Epithelial cell of prostate (primary cell): ENCODE results near the gene FAM170A.

DNA sequence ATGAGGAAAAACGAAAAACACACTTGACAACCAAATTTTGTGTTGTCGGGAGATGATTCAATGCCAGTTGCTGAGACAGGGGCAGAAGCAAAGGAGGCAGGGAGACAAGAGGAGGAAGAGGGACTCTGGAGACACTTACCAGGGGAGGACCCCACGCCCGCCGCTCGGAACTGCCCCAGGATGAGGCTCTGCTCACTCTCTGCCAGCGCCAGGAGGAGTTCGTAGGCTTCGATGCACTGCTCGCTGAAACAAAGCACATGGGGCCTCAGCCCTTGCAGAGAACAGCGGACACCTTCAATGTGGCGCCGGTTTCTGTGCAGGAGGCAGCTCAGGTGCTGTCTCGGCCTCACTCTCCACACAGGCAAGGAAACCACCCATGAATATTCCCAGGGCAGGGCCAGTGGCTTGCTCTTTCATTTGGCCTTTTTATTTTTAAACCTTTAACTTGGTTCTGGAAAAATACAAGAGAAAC lies 91.4 kb downstream of the DCP2 start:
- RRBS = no CpG with 5 or more reads among the region's 14 CpGs

- RRBS = no CpG with 5 or more reads among the region's 4 CpGs
Observed at GRCh38 chr5:113209297-113209592, 225.5 kb downstream of the TSSK1B start.

- RRBS = 31% methylated on average over 23 of the region's 89 CpGs
Observed at GRCh38 chr5:115178830-115180122, 9.6 kb upstream of the TRIM36 start.

GRCh38 chr5:115329292-115329834 lies 32.9 kb upstream of the CCDC112 start:
- RRBS = no CpG with 5 or more reads among the region's 6 CpGs

DNA sequence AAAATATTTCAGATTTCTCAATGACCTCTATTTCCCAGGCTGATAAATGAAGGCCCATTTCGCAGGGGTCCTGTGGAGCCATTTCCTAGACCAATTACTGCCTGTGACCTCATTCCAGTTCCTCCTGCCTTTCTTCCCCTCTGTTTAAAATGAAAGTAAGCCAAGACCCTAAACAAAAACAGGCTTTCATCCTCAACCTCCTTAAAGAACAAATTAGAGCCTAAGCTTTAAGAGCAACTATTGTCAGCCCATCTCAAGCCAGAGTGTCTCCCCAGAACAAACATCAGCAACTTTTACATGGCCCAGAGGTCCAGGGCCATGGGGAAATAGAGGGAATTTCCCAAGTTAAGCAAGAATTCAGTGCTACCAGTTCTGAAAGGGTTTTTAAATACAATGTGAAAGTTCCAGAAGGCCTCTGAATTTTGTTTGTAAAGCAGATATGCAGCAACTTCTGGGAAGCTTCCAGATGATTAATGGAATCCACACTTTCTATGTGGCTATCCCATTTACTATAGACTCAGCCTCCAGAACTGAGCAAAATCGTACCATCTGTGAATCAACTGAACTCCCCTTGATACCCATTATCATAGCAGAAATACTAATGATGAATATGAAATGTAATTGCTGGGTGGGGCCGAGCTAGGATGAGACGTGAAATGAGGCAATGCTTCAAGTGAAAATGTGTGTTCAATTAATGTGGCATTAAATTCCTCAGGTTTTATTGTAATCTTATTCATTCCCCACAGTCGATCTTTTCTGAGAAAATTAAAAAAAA lies 93.9 kb downstream of the FEM1C start:
- RRBS = no CpG with 5 or more reads among the region's 5 CpGs

GRCh38 chr5:115834125-115834662 lies 7.2 kb downstream of the ATG12 start:
- RRBS = no CpG with 5 or more reads among the region's 3 CpGs

DNA sequence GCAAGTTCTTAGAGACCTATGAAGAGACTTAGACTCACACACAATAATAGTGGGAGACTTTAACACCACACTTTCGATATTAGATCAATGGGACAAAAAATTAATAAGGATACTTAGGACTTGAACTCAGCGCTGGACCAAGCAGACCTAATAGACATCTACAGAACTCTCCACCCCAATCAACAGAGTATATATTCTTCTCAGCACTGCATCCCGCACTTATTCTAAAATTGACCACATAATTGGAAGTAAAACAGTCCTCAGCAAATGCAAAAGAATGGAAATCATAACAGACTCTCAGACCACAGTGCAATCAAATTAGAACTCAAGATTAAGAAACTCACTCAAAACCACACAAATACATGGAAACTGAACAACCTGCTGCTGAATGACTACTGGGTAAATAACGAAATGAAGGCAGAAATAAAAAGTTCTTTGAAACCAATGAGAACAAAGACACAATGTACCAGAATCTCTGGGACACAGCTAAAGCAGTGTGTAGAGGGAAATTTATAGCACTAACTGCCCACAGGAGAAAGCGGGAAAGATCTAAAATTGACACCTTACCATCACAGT lies 83.6 kb downstream of the COMMD10 start:
- RRBS = no CpG with 5 or more reads among the region's 5 CpGs

DNA sequence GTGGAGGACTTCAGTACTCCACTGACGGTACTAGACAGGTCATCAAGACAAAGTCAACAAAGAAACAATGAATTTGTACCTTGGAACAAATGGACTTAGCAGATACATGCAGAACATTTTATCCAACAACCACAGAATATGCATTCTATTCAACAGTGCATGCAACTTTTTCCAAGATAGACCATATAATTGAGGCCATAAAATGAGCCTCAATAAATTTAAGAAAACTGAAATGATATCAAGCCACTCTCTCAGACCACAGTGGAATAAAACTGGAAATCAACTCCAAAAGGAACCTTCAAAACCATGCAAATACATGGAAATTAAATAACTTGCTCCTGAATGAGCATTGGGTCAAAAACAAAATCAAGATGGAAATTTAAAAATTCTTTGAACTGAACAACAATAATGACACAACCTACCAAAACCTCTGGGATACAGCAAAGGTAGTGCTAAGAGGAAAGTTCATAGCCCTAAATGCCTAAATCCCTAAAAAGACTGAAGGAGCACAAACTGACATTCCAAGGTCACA lies 109.0 kb downstream of the COMMD10 start:
- RRBS = no CpG with 5 or more reads among the region's 1 CpG

- RRBS = no CpG with 5 or more reads among the region's 2 CpGs
Observed at GRCh38 chr5:116233157-116234015, 148.6 kb downstream of the COMMD10 start.

DNA sequence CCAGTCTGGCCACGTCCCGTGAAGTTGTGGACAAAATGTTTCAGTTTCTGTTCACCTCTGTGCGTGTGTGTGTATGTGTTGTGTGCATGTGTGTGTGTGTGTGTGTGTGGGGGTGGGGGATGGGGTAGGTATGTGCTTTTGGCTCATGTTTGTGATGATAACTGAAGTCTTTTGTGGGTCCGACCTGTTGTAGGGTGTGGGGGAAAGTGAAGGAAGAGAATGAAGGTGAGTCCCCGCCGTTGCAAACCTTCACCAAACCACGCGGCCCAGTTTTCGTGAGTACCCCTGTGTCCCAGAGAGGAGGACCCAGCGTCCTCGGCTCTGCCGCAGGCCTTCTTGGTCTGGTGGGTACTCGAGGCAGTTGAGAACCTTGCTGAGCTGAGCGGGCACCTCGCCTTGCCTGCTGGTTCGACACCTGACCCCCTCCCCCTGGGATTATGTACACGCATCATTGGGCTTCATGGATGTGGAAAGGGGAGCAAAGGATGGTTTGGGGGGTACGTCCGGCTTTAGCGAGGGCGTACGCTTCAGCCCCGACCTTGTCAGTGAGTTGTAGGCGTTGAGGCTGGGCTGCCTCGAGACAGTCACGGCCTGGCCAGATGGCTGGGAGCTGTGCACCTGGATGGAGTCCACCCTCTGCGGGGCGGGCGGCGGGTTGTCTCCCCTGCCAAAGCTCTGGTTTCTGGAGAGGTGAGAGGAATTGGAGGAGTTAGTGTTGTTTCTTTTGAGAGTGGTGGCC lies 128.3 kb downstream of the SEMA6A start:
- RRBS = no CpG with 5 or more reads among the region's 30 CpGs

DNA sequence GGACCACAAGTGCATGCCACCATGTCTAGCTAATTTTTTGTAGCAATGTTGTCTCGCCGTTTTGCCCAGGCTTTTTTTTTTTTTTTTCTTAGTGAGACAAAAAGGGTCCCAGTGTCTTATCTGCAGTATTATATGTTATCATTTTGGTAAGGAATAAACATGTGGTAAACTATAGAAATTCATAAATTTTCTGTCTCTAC lies 572.6 kb upstream of the SEMA6A start:
- RRBS = no CpG with 5 or more reads among the region's 2 CpGs

GRCh38 chr5:119070344-119070984 lies 423 bp upstream of the DMXL1 start:
- RRBS = no CpG with 5 or more reads among the region's 21 CpGs

DNA sequence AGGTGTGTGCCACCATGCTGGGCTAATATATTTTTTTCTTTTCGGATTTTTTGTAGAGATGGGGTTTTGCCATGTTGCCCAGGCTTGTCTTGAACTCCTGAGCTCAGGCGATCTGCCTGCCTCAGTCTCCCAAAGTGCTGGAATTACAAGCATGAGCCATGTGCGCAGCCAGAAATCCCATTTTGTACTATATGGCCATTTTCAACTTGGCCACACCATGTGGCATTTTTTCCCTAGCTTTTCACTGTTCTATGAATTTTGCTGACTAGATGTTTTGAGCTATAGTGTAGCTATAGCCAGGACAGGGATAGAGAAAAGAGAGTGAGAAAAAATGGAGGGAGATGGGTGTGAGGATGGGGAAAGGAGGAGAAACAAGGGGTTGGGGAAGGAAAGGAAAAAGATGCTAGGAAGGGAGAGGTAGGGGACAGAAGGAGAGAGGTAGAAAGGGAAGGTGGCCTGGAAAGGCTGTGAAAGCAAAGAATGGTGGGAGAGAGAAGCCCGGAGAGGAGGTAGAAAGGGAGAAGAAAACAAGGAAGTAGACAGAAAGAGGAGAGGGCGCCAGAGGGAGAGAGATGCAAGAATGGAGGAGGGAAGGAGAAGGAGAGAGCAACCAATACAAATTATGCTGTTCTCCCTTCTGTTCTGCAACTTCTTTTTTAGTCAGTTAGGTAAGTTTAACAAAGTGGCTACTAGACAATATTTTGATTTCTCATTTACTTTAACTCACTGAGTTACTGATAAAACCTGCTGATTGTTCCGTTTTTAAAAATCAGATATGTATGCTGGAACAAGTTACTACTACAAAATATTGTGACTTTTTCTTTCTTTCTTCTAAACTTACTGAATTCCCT lies 46.5 kb downstream of the DMXL1 start:
- RRBS = no CpG with 5 or more reads among the region's 6 CpGs

DNA sequence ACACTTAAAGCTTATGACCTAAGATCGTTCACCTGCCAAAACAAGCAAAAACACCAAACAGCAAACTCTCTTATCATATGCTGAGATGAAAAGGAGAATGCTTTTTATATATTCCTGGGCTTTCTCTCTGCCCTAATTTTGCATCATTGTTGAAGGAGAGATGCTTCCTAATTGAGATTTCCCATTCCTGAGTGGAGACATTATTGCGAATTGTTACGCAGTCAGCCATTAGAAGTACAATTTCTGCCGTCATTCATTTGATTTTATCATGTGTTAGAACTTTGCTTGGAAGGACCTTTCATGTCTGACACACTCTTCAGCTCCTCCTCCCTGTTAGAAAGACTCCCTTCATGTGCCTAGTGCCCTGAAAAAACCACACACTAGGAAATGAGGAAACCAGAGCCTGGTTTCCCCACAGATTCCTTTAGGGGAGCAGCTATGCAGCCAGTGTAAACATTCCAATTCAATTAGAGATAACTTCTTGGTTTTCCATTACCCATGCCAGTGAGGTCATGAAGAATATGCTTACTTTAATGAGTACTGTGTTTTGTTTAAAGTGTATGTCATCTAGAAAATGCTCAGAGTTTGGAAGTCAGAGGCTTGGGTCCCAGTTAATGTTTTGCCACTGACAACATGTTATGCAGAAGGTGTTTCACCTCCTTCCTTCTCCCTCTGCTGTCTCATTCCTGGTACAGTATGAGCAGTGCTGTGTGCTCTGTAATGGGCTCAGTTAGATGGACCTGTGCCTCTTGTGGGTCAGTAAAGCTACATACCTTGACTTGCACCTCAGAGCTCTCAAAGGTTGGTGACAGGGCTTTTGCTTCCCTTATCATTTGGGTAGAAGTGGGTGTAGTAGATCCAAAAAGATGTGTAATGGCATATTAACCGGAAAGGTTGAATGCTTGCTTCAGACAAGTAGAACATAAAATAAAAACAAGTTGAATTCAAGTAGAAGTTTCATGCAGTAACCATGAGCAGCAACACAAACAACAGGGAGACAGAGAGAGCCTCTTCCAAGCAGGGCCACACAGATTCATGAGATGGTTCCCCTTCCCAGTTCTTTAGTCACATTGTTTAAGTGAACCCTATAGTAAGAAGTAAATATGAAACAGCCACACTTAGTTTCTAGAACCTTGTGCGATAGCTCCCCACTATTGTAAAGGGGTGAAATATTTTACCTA lies 52.7 kb upstream of the TNFAIP8 start:
- RRBS = no CpG with 5 or more reads among the region's 6 CpGs

GRCh38 chr5:119336206-119336621 lies 19.6 kb upstream of the TNFAIP8 start:
- RRBS = no CpG with 5 or more reads among the region's 2 CpGs

- RRBS = no CpG with 5 or more reads among the region's 7 CpGs
Observed at GRCh38 chr5:119343644-119344894, 11.8 kb upstream of the TNFAIP8 start.

DNA sequence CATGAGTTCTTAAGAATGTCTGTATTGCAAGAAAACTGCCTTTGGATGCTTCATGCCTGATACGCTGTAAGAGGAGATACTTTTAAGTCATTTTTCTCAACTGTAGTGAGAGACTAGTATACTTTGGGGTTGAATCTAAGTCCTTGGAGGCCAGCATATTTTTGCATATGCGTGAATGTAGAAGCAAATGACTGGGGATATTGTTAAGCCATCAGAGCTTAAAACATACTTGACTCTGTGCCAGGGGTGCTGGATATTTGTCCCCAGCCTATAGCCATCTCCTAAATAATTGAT lies 2.3 kb downstream of the TNFAIP8 start:
- RRBS = no CpG with 5 or more reads among the region's 2 CpGs

- RRBS = no CpG with 5 or more reads among the region's 9 CpGs
Observed at GRCh38 chr5:119629383-119629759, at the start of gene FAM170A. TSS of gene FAM170A (plus strand) at chr5:119629558.

GRCh38 chr5:120512970-120513324 lies 48.8 kb downstream of the PRR16 start:
- RRBS = no CpG with 5 or more reads among the region's 8 CpGs

DNA sequence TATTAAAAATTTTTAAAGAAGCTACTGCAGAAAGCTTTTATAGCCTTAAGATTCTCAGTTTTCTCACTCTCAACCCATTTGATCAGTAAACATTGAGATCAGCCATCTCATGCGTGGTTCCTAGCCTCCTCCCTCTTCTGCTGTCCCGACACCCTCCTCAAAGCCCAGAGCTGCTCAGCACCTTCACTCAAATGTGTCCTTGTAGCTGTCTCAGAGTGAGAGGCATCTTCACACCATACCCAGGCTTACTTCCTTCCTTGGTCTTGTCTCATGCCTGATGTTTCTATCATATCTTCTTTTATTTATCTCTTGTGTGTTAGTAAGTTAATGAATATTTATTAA lies 72.4 kb upstream of the SNX2 start:
- RRBS = no CpG with 5 or more reads among the region's 2 CpGs